ENCODE measurements around a stretch of chr17.

GRCh38 chr17:63701198-63701817 lies 1.4 kb upstream of the LIMD2 start:
- PRO-cap: bidirectional peak, plus-strand start at chr17:63701233, minus-strand start at chr17:63701153; unidirectional peak, minus-strand start at chr17:63701391; unidirectional peak, minus-strand start at chr17:63701696

- PRO-cap: no peak
These were observed 3.2 kb downstream of the SMARCD2 start for GRCh38 chr17:63839194-63839843.

DNA sequence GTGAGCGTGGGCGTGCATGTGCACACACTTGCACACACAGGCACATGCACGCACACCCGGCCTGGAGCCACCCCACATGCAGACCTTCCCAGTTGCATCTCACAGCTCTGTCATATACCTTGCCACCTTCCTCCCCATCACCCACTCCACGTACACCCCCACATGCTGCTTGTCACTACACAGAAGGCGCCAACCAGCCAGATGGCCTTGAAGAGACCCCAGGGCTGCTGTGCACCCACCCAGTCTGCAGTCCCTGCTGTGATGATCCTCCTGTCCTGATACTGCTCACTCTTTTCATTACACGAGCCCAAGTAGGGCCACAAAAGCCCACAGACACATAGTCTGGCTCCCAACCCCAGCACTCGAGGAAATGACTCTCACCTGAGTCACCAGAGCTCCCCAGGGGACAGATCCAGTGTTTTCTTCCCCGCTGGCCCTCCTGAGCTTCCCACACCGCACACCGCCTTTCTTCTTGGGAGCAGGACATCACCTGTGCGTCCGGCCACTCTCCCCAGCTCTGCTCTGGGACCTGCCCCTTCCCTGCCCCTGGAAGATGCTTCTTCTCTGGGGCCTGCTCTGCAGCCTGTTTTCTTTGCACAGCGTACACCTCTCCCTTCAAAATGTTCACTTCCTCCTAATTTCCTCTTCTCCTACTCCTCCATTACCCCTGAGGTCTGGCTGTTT lies 1.8 kb upstream of the SCN4A start:
- PRO-cap: unidirectional peak, minus-strand start at position 283 of the sequence

DNA sequence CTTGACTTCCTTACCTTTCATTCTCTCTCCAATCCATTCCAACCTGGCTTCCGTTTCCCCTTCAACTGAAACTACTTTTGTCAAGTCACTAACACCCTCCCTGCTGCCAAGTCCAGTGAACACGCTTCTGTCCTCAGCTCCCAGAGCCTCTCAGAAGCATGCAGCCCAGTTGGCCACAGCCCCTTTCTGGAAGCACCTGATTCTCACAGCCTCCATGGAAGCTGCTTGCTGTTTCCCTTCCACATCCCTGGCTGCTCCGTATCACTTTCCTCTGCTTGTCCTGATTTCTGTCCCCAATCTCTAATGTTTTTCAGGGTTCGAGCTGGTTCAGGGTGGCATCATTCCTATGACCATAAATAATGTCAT lies 4.1 kb upstream of the SCN4A start:
- PRO-cap: no peak

DNA sequence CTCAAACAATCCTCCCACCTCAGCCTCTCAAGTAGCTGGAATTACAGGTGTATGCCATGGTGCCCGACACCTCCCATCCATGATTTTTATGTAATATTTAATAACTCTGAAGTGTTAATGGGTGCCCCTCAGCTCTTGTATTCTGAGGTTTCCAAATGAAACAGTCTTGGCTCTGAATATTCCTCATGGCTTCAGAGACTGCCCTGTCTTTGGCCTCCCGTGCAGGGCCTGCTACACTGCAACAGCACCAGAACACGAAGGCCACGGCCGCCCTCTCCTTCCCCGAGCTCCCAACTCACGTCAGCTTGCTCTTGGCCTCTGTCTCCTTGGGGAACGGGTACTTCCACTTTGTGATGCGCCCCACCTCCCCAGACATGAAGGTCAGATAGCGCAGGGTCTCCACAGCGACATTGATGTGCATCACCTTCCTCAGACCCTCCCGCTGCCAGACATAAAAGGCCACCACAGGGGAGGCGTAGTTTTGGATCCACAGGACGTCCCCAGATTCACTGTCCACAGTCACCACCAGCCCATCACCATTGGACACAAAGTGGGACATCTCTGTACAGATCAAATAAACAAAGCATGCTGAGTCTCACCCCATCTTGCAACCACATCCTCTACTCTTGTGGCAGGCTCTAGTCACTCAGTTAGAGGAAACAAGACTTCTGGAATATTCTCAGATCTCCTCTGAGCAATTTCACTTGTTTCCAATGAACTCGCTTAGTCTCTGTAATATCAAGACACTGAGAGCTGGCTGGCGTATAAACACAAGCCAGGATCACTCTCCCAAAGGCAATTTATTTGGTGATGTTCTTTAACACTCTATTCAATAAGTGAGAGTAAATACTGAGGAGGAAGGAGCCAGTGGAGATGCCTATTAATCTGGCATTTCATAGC lies 46.2 kb upstream of the ICAM2 start:
- PRO-cap: bidirectional peak, plus-strand start at position 741 of the sequence, minus-strand start at position 622 of the sequence

- PRO-cap: no peak
These were observed 35.5 kb downstream of the ERN1 start for GRCh38 chr17:64094298-64095004.

DNA sequence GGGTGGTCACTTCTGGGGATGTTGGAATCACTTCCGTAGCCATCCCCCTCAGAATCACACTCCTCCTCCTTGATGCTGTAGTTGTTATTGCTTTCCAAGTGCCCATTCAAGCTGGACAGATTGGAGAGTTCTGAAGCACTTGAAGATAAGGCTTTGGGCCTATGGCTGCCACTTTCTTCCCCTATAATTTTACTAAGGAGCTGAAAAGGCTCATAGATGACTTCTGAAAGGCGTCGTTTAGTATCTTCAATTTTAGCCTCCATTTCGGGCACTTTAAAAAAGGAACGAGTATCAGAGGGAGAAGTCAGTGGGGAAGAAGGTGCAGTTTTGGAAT lies 50.0 kb downstream of the TEX2 start:
- PRO-cap: no peak

DNA sequence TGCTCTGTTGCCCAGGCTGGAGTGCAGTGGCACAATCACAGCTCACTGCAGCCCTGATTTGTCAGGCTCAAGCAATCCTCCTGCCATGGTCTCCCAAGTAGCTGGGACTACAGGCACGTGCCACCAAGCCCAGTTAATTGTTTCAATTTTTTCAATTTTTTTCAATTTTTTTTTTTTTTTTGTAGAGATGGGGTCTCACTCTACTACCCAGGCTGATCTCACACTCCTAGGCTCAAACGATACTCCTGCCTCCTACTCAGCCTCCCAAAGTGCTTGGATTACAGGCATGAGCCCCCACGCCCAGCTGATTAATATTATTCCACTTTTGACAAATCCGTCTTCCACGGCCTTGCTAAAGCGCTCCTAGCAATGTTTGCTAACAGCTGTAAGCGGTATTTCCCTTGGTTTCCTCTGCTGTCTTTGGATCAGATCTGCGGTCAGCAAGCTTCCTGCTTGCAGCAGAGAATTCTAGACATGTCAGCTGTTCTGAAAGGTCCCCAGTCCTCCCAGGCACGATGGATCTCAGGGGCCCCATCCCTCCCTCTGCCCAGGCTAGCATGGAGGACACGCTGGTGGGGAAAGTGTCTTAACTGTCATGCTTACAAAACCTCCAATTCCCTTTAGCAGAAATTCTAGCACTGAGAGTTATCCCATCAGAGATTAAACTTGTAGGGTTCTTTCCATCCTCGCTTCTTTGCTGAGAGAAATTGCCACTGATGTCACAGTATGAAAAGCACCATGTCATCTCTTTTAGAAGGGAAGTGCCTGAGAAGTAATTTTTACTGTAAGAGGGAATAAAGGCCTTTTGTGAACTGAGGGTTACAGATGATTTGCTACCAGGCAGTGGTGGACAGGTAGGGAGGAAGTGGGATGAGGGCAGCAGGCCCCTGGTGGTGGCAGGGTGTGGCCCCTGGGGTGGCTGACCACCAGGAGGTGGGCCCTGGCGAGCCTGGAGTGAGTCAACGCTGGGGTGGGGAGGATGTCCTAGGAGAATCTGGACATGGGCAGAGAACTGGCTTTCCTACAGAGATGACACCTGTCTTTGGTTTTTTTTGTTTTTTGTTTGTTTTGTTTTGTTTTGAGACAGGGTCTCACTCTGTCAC lies 6.6 kb upstream of the MILR1 start:
- PRO-cap: no peak

GRCh38 chr17:64507118-64507257 lies 211 bp downstream of the CEP95 start:
- PRO-cap: no peak

GRCh38 chr17:64773839-64774668 lies 111.9 kb upstream of the SMURF2 start:
- PRO-cap: no peak

DNA sequence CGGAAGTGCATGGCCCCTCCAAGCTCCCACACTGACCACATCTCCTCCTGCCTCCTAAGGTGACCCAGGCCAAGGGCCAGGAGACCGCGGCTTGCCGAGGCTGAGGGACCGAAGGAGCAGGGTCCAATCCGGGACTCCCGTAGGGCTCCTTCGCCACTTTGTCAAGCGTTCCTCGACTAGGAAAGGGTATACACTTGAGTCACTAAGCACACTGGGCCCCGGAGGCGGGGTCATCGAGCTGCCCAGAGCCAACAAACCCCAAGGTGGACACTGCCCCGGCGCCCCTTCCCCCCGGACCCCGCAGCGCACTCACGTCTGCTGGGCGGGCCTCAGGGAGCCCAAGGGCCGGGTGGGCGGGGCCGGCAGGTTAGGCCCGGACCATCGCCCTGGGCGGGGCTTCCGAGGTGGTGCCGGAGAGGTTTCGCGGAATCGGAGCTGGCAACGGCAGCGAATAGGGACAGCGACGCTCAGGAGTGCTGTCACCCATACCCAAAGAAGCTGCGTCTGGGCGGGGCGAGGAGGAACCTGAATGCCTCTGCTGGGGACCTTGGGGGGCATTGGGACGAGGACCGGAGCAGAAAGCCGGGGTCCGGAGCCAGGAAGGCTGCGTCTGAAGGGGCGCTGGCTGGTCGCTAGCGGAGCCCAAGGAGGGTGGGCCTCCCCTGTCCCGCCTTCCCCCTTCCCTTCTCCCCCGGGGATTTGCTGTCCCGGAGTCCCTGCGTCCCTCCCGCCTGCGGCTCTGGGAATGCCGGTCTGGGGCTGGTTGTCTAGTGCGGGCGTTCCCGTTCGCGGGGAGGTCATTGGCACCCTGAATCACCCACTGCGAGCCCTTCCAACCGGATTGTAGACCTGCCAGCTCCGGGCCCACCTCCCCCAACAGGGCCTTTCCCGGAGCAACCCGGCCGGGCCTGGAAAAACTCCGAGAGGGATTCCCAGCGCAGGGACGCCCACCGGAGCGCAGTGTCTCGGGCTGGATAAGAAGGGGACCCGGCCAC lies 118.2 kb upstream of the SMURF2 start:
- PRO-cap: bidirectional peak, plus-strand start at position 438 of the sequence, minus-strand start at position 311 of the sequence

GRCh38 chr17:64802160-64803072 lies 116.9 kb downstream of the LRRC37A3 start:
- PRO-cap: no peak

DNA sequence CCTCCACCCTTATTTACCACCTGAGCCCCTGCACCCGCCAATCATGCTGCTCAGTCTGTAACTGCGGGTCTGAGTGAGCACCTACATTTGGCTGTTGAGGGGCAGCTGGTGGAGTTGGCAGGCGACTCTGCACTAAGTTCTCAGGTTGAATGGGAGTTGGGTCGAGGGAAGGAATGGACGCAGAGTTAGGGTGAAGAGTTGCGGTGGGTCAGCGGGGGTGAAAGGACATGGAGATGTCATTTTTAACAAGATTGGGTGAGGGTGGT lies 83.3 kb downstream of the LRRC37A3 start:
- PRO-cap: no peak

DNA sequence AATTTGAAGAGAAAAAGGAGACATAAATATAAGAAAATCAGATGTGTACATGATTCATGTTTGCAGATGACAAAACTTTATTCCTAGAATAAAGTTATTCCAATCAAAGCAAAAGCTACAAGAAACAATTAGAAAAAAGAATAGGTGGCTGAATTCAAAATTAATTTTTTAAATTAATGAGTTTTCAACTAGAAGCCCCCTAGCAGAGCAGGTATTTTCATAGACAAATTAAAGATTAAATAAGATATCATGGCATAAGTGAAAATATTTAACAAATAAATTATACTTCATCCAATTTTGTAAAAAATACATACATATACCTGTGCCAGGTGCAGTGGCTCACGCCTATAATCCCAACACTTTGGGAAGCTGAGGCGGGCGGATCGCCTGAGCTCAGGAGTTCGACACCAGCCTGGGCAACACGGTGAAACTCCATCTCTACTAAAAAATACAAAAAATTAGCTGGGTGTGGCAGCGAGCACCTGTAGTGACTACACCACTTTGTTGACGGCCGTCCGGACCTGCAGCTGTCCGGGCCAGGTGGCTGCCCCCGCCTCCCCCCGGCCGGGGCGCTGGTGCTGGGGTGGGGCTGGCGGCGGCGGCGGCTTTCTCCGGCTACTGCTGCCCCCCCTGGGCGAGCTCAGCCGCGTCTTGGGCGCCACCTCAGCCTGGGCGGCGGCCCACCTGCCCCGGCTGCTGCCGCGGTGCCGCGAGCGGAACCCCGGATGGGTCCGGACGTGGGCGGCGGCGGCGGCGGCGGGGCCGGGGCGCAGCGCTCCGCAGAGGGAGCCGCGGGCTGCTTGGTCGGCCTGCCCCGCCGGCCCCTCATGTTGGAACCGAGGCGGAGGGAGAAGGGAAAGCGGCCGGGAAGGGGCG lies 610 bp downstream of the LRRC37A3 start:
- PRO-cap: unidirectional peak, plus-strand start at position 499 of the sequence; unidirectional peak, plus-strand start at position 572 of the sequence

DNA sequence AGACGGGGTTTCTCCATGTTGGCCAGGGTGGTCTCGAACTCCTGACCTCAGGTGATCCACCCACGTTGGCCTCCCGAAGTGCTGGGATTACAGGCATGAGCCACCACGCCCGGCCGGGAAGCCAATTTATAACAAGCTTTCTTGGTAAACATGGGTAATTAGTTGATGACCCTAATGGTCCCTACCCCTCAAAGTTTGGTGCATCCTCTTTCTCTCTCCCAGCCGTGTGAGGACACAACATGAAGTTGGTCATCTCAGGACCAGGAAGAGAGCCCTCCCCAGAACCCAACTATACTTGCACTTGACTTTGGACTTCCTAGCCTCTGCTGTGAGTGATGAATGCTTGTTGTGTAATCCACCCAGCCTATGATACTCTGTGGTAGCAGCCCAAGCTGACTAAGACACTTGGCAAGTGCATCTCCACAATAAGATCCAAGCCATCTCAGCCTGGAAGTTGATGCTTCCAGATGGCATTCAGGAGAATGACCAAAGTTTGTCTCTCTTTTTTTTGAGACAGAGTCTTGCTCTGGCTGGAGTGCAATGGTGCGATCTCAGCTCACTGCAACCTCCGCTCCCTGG lies 65.6 kb downstream of the GNA13 start:
- PRO-cap: no peak

- PRO-cap: no peak
These were observed 8.4 kb downstream of the GNA13 start for GRCh38 chr17:65047729-65048944.

DNA sequence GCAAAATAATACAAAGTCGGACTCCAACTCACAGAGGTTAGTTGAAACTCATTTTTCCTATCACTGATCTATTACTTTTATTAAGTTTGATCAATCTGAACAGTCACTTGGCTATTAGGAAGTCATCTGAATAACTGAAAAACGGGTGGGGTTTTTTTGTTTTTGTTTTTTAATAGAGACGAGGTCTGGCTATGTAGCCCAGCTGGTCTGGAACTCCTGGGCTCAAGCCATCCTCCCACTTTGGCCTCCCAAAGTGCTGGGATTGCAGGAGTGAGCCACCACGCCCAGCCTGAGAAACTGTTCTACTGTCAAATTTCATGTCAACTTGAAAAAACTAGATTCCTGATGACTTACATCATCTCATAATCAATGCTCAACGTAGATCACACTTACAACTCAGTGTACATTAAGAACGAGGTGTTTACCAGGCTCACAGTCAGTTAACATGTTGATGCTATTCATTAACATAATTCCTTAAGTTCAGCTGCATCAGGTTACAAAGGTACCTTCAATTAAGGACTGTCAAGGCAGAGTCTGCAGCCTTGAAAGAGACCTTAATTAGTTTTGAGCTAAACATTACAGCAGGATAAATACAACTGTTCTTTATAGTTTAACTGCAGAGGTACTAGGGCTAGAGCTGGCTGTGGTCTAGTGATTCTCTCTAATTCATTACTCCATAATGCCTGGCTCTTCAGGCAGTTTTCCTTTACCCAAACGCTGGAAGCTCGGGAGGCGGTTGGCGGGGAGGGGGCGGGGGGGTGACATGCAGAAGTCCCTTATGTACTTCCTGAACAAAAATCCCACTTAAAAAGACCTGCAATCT lies 2.0 kb downstream of the GNA13 start:
- PRO-cap: no peak

GRCh38 chr17:65055346-65055695 lies 1.2 kb downstream of the GNA13 start:
- PRO-cap: unidirectional peak, plus-strand start at chr17:65055532; unidirectional peak, plus-strand start at chr17:65055599

- PRO-cap: no peak
These were observed 170.9 kb downstream of the CEP112 start for GRCh38 chr17:66021044-66021488.

DNA sequence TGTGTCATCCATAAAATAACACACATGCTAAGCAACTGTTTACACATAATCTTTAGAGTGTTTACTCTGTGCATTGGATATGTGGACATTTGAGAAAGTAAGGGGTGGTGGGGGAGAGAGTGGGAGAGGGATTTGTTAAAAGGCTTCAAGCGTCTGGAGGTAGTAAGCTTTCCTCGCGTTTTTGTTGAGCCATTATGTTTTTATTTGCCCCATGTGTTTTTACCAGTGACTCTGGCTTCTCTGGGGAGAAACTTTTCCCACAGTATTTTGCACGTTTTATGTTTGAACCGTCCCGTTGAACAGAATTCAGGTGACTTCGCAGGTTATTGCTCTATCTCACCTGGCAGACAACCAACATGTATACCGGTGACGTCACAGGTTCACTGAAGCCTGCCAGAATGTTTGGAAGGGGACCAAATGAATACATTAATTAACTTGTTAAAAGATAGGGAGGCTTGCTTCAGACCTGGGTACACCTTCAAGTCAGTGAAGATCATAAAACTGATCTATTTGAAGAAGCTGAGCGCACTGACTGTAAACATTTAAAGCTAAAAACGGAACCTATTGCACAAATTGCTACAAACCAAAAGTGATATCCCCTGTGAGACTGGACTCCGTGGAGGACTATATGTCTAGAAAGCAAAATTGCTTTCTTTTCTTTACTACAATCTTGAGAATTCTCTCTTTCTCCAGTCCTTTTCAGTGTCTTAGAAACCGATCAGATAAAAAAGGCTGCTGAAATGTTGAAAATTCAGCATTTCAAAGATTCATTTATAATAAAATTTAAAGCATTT lies 200.8 kb downstream of the PRKCA start:
- PRO-cap: no peak